Body of pancreas (tissue), 2 donors: Measurements from ENCODE around the genes SHISA9 and BFAR.

DNA sequence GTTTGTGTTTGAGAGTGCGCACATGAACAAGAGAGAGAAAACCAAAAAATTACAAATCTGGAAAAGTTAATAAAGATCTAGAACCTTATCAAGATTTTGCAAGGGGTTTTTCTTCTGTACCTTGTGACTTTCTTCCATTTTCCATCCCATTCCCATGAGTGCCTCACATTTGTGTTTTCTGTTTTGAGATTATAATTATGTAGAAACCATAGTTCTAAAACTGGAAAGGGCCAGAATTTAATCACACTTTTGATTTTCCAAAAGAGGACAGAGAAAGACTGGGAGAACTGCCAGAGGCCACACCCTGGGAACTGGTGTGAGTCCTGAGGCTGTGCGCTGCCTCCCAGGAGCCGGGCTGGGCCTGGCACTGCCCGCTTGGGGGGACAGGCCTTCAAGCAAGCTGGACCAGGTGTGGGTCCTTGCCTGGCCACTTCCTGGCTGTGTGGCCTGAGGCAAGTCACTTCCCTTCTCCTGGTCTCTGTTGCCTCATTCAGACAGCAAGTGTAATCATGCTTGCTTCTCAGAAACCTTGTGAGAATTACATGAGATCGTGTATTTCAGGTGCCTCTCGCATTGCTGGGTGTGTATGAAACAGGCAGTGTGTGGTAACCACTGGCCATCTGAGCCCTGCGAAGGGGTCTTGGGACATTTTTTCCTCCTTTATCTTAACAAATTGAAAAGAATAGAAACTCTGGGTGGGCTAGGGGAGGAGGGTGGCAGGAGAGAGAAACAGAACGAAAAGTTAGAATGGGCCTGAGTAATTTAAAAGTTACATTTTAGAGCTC, 143.0 kb downstream of the SNX29 start:
- PRO-cap: no peak
- RAMPAGE, long total RNA, 2 experiments: no peak in any of the 2 experiments

- PRO-cap: no peak
- RAMPAGE, long total RNA, 2 experiments: no peak in any of the 2 experiments
Observed at GRCh38 chr16:12120127-12121015, 143.8 kb downstream of the SNX29 start.

- PRO-cap: no peak
- RAMPAGE, long total RNA, 2 experiments: no peak in any of the 2 experiments
Observed at GRCh38 chr16:12458465-12459115, 345.1 kb downstream of the CPPED1 start.

DNA sequence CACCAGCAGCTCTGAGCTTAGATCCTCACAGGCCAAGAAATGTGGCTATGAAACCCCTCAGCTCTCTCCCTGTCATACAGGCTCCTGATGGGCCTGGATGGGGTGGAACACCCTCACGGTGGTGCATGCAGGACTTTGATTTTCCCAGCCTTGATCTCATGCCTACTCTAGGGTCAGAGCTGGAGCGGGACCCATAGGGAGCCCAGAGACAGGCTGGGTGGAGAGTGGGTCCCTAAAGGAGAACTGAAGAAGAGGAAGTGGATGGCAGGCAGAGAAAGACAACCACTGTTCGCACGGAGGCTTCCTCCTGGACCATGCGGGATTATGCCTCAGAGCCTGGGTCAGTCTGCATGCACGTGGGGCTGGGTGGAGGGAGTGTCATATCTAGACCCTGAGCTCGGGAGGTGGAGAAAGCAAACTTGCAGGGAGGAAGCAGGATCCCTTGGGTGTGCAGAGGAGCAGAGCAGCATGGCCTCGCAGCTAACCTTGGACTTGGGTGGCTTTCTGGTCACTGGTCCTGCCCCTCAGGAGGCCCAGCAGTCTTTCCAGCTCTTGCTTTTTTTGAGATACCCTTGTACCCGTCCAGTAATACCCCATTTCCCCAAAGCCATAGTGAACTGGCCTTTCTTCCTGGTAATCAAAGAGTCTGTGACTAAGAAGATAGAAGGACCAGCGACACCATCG, 344.3 kb downstream of the CPPED1 start:
- PRO-cap: bidirectional peak, plus-strand start at position 435 of the sequence, minus-strand start at position 316 of the sequence
- RAMPAGE, long total RNA, 2 experiments: no peak in any of the 2 experiments

DNA sequence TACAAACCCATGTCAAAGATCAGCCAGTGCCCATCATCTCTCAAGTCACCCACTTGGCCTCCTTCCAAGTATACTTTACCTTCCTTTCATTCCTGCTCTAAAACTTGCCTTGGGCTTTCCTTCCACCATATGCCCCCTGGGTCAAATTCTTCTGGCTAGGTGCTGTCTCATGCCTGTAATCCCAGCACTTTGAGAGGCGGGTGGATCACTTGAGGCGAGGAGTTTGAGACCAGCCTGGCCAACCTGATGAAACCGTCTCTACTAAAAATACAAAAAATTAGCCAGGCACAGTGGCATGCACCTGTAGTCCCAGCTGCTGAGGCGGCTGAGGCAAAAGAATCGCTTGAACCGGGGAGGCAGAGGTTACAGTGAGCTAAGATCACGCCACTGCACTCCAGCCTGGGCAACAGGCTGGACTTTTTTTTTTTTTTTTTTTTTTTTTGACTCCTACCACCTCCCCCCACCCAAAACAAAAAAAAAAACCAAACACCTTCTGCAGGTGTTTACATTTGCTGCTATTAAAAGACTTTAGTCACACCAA, 184.2 kb downstream of the CPPED1 start:
- PRO-cap: no peak
- RAMPAGE, long total RNA, 2 experiments: no peak in any of the 2 experiments

- PRO-cap: no peak
- RAMPAGE, long total RNA, 2 experiments: no peak in any of the 2 experiments
Observed at GRCh38 chr16:12753927-12754621, 49.6 kb downstream of the CPPED1 start.

GRCh38 chr16:12771126-12771710, 32.5 kb downstream of the CPPED1 start:
- PRO-cap: no peak
- RAMPAGE, long total RNA, 2 experiments: no peak in any of the 2 experiments

- PRO-cap: unidirectional peak, minus-strand start at chr16:12901458
- RAMPAGE, long total RNA, 2 experiments: no peak in any of the 2 experiments
Observed at GRCh38 chr16:12901244-12901953, at the start of gene SHISA9. SHISA9 (plus strand) TSS chr16:12901598.

- PRO-cap: no peak
- RAMPAGE, long total RNA, 2 experiments: no peak in any of the 2 experiments
Observed at GRCh38 chr16:13920552-13921093, 669 bp downstream of the ERCC4 start.

DNA sequence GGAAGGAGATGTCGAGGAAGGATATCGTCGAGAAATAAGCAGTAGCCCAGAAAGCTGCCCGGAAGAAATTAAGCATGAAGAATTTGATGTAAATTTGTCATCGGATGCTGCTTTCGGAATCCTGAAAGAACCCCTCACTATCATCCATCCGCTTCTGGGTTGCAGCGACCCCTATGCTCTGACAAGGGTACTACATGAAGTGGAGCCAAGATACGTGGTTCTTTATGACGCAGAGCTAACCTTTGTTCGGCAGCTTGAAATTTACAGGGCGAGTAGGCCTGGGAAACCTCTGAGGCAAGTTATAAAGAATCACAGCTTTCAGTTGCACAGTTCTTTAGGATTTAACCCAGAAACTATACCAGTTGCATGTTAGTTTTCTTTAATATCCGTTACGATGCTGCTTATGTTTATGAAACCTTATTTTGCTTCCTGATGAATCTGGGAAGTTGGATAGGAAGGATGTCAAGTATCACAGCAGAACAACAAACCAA, 15.5 kb downstream of the ERCC4 start:
- PRO-cap: no peak
- RAMPAGE, long total RNA, 2 experiments: no peak in any of the 2 experiments

- PRO-cap: no peak
- RAMPAGE, long total RNA, 2 experiments: no peak in any of the 2 experiments
Observed at GRCh38 chr16:13956603-13957791, 37.0 kb downstream of the ERCC4 start.

GRCh38 chr16:14111674-14112758, 40.9 kb downstream of the MRTFB start:
- PRO-cap: no peak
- RAMPAGE, long total RNA, 2 experiments: no peak in any of the 2 experiments

DNA sequence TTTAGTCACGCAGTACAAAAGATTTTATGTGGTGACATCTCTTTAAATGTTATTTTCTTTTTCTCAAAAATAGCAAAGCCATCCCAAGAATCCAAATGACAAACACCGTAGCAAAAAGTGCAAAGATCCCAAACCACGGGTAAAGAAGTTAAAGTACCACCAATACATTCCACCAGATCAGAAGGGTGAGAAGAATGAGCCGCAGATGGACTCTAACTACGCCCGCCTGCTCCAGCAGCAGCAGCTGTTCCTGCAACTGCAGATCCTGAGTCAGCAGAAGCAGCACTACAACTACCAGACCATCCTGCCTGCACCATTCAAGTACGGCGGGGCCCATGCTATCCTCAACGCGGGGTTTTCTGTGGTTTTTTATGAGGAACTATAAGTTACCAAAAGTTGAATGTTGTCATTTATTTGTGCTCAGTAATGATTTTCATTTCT, 169.1 kb downstream of the MRTFB start:
- PRO-cap: no peak
- RAMPAGE, long total RNA, 2 experiments: no peak in any of the 2 experiments

DNA sequence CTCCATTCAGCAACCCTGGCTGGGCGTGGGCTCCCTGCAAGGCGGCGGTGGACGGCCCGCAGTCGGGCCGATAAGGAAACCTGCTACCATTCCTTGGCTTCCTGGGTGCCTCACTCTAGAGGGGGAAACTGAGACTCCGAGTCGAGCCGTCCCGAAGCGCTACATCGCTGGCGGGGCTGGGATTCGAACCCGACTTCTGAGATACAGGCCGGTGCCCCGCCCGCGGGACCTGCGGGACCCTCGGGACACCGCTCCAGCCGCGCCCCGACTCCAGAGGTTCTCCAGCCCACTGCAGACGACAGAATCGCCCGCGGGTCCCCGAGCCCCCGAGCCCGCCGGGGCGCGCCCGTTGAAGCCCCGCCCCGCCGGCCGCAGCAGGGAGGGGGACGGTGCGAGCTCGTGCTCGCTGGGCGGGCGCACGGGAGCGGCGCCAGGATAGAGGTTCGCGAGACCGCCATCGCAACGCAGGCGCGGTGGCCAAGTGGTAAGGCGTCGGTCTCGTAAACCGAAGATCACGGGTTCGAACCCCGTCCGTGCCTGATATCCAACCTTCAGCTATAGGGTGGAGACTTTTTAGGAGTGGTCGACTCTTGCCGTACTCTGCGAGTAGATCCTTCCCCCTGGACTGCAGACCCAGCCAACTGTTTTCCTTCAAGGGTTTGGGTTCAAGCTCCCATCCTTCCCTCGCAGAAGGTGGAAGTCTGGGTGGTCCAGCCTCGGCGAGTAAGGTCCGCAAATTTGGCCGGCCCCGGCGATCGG, 214.5 kb downstream of the MRTFB start:
- PRO-cap: bidirectional peak, plus-strand start at position 507 of the sequence, minus-strand start at position 351 of the sequence
- RAMPAGE, long total RNA, 2 experiments: no peak in any of the 2 experiments

DNA sequence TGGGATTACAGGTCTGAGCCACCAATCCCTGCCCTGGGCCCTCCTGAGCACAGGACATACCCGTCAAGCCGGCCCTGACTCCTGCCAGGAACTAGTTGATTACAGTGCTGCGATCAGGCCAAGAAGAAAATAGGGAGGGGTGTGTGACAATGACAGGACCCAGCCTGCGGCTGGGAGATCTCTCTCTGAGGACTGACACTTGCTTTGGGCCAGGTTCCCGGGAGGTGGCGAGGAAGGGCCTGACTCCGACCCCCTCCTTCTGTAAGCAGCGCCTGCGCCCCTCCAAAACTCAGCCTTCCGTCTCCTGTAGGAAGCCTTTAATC, 276.6 kb downstream of the MRTFB start:
- PRO-cap: no peak
- RAMPAGE, long total RNA, 2 experiments: no peak in any of the 2 experiments

- PRO-cap: no peak
- RAMPAGE, long total RNA, 2 experiments: no peak in any of the 2 experiments
Observed at GRCh38 chr16:14510942-14511699, 118.9 kb downstream of the PARN start.

GRCh38 chr16:14527693-14528255, 102.3 kb downstream of the PARN start:
- PRO-cap: unidirectional peak, plus-strand start at chr16:14527896
- RAMPAGE, long total RNA, 2 experiments: no peak in any of the 2 experiments

- PRO-cap: bidirectional peak, plus-strand start at chr16:14632885, minus-strand start at chr16:14632728
- RAMPAGE, long total RNA, 2 experiments: start-site peak on the plus strand in 2 of 2 experiments, at chr16:14632911-14632961 at its widest, 189 to 191 reads per replicate
Observed at GRCh38 chr16:14632513-14633161, at the start of gene BFAR. BFAR (plus strand) TSS chr16:14632951.

GRCh38 chr16:14917972-14918877, 19.0 kb upstream of the NPIPA1 start:
- PRO-cap: no peak
- RAMPAGE, long total RNA, 2 experiments: no peak in any of the 2 experiments

GRCh38 chr16:15024781-15025521, 30.9 kb downstream of the NTAN1 start:
- PRO-cap: no peak
- RAMPAGE, long total RNA, 2 experiments: no peak in any of the 2 experiments